Left lobe of liver (tissue), 1 donor: ENCODE measurements around a stretch of chr6.

DNA sequence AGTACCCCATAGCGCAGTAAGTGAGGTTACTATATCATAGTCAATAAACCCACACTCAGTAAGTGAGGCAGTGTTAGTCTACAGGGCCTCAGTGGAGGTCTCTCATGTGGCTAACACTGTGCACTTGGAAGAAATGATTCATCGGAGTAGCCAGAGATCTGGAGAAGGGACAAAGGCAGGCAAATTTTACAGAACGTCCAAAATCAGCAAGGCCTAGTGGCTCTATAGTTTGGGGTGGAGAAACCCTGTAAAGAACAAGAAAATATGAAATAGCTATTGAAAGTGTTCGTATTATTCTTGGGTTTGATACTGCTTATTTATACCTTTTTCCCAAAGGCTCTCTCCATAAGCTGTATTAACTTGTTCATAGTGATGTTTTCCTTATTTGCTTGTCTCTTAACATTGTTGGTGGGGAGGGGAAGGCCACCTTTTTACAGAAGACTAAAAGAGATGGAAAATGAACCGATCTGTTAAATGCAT, 2.1 kb downstream of the ADGRF5 start:
- PRO-cap: no peak

- PRO-cap: no peak
These were observed 106.2 kb downstream of the TNFRSF21 start for GRCh38 chr6:47203376-47204020.

- PRO-cap: no peak
These were observed 101.5 kb upstream of the ADGRF4 start for GRCh38 chr6:47596864-47597261.

GRCh38 chr6:47663854-47664211, 34.5 kb upstream of the ADGRF4 start:
- PRO-cap: no peak

GRCh38 chr6:47669879-47670534, 28.4 kb upstream of the ADGRF4 start:
- PRO-cap: no peak

DNA sequence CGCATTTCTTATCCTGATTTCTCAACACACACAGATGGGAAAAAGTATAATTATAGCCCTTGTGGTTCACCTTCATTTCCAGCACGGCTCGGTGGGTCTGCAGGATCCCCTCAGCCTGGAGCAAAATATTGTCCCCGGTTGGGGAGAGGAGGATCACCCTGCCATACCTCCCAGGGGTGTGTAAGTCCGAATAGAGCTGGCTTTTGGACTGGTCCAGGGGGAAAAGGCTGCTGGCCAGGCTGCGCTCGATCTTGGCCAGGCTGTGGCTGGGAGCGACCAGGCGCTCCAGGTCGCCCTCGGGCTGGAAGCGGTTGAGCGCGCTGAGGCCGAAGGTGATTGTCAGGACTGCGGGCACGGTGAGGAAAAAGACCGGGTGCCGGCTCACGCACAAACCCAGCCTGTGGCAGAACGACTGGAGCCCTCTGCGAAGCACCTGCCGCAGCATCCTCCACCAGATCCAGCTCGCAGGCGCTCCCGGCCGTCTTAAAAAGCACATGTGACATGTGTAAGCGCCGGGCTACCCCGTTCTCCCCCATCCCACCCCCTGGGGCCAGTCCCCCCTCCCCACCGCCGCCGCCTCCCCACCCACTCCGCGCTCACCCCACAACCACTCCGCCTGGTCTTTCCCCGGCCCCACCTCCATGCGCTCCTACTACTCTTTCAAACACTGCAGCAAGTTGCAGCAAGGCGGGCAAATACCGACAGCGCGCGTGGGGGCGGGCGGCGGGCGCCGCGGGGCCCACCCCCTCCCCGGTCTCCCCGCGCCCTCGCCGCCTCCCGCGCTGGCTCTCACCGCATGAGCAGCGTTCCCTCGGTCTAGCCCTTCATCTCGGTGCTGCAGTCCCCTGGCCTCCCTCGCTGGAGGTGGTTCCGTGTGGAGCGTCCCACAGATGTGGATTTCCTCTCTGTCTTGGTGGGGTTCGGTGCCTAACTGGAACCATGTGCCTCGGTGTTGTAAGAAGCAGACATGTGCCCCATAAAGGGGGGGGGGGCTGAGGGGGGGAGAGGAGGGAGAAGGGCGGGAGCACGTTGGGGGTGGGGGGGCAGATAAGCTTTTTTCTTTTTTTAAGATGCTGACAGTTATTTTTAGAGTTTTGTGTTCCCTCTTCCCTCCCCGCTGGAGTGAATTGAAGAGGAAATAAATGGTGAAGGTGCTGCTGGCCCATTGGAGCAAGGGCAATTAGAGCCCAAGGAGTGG, 42.4 kb downstream of the PTCHD4 start:
- PRO-cap: no peak

- PRO-cap: no peak
These were observed 615 bp upstream of the PTCHD4 start for GRCh38 chr6:48111647-48111976.

DNA sequence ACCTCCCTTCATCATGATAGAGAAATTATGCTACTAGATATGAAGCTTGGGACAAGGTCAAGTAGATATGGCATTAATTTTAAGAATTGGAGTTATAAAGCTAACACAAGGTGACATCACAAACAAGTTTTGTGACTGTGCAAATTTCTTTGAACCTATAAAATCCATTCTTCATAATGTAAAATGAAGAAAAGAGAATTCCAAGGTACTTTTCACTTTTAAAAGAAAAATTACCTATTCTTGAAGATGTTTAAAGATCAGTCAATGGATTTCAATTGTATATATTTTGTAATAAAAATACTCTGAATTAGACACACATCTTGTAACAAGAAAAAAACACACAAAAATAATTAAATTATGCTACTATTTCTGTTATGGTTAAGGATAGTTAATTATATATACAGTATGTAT, 604.3 kb upstream of the PTCHD4 start:
- PRO-cap: no peak

DNA sequence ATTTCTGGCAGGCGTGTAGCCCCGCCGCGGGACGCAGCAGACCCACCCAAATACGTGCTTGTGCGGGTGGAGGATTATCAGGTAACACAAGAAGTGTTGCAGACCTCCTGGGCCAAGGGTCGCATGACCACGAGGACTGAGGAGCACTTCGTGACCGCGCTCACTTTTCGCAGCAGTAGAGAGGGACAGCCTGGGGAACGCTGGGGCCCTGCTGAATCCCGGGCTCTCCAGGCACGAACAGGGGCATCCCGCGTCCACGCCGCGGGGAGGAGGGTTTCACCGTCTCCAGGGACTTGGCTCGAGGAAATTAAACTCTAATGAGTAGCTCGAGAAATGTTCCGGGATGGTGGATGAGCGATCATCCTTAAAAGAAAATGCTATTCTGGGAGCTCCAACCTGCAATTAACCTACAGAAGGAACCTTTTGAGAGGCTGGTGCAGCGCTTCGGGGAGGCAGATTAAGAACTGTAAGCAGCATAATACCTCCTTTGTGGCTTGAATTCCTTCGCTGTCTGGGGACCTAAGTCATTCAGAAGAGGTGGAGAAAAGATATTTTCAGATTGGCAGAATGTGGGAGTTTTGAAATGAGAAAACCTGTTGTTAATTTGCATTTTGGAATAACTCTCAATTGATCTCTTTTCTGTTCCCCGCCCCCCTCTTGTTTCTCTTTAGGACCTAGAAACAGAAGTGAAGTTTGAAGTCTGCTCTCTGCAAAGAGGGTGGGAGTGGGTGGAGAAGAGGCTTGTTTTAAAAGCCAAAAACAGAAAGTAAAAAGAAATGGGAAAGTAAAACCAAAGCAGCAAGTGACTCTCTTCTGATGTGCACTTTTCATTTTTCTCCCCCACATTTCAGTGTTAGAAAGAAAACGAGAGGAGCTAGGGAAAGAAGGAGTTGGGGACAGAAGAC, 994 bp downstream of the C6orf141 start:
- PRO-cap: no peak

- PRO-cap: no peak
These were observed 5.9 kb downstream of the C6orf141 start for GRCh38 chr6:49556370-49556862.

GRCh38 chr6:49766613-49767315, 20.3 kb downstream of the PGK2 start:
- PRO-cap: bidirectional peak, plus-strand start at chr6:49766993, minus-strand start at chr6:49766877

GRCh38 chr6:50417302-50417559, 296.1 kb upstream of the TFAP2D start:
- PRO-cap: no peak

DNA sequence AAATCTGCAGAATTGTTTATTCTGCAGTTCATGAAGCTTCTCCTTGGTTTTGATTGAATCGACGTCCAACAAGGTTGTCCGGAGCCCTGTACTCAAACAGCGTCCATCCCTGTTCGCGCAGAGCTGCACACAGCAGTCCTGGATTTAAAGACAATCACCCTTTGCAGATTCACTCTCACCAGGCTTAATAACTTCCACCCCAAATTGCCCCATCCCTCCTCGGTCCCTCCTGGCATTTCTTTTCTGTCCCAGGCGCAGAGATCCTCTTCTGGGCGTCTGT, 1.4 kb upstream of the TFAP2B start:
- PRO-cap: no peak

DNA sequence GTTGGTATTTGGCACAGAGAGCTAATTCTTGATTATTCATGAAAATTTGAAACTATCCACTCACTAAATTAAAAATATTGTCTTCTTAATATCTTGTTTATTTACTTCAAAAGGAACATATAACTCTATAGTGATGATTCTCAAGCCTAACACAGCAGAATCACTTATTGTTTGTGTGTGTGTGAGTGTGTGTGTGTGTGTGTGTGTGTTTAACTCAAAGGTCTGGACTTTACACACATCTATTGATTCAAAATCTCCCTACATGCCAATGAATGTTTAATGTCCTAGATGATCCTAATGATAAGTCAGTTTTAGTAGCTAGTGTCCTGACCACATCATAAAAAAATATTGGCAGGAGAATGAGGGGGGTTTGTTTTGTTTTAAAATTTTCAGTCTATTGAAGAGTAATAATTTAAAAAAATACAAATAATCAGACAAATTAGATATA, 349.8 kb downstream of the PKHD1 start:
- PRO-cap: unidirectional peak, plus-strand start at position 308 of the sequence

GRCh38 chr6:51961062-51961397, 126.4 kb downstream of the PKHD1 start:
- PRO-cap: no peak

DNA sequence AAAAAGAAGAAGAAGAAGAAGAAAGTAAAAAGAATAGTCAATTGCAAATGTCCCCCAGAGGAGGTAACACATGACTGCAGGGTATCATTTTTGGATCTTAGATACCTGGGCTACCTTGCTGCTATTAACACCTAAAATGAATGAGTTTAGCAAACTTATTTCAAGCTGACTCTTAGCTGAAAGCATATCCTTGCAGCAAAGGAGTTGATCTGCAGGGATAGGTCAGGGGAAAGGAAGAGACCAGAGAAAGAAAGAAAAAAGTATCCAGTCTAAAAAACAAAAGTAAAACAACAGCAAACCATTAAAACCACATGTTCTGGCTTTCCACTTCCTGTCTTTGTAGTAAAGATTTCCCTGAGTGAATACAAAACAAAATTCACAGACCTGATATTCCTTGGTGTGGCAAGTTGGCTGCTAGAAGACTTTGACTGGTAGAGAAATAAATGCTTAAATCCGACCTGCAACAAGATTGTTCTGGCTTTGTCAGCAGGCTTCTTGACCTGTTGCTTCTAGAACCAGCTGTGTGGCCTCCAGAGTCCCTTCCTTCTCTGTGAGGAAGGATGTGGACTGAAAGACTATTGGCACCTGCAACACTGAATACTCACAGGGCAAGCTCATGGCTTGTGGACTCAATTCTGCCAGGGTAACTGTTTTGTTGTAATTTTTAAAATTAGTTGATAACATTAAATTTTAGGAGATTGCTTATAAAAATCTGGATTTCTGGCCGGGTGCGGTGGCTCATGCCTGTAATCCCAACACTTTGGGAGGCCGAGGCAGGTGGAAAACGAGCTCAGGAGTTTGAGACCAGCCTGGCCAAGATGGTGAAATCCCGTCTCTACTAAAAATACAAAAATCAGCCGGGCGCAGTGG, 23.5 kb upstream of the MCM3 start:
- PRO-cap: no peak

DNA sequence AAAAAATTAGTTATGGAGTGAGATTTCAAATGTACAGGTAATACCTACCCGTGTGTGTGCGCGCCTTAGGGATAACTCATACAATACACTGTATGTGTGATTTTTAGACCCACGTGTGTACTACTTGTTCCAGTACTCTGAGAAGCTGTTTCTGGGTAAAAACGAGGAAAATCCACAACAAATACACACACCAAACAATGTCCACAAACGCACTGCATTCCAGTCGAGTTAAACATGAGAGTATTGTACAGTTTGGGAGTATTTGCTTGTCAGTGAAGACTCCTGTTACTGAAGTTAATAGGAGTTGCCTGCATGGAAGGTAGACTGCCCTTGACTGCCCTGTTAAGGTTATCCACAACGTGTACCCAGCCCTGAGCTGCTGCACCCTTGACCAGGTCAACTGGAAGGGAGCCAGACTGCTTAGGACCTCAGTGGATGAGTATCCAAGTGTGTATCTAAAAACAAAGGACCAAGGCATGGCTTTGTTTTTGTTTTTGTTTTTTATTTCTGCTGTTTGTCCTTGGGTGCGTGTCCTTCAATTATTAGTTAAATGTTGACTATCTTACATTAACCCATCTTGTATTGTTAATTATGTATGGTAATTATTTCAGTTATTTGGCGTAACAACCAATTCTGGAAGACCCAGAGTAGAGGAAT, 1.6 kb downstream of the PAQR8 start:
- PRO-cap: no peak

GRCh38 chr6:52397812-52398370, 22.3 kb upstream of the EFHC1 start:
- PRO-cap: no peak

- PRO-cap: no peak
These were observed 17.0 kb upstream of the EFHC1 start for GRCh38 chr6:52403003-52403642.

- PRO-cap: no peak
These were observed 34.4 kb downstream of the EFHC1 start for GRCh38 chr6:52454476-52455010.